LHCN-M2 (cell line): ENCODE measurements around a stretch of chr3.

DNA sequence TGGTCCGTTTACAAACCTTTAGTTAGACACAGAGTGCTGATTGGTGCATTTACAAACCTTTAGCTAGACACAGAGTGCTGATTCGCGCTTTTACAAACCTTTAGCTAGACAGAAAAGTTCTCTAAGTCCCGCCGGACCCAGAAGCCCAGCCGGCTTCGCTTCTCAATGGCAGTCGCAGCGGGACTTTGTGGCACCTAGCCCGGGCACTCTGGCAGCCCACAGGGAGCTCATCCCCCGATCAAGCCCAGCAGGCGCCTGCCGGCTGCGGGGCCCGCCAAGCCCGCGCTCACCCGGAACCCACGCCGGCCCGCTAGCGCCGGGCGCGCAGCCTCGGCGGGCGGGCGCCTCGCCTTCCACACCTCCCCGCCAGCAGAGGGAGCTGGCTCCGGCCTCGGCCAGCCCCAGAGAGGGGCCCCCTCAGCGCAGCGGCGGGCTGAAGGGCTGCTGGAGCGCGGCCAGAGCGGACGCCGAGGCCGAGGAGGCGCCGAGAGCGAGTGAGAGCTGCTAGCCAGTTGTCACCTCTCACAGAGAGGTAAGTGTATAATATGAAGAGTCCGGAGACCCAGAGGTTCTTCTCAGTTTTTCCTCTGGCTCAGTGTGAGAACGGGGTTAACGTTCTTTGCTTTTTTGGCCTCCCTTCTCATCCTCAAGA, 339.4 kb downstream of the CHL1 start:
- RAMPAGE, long total RNA: no peak

DNA sequence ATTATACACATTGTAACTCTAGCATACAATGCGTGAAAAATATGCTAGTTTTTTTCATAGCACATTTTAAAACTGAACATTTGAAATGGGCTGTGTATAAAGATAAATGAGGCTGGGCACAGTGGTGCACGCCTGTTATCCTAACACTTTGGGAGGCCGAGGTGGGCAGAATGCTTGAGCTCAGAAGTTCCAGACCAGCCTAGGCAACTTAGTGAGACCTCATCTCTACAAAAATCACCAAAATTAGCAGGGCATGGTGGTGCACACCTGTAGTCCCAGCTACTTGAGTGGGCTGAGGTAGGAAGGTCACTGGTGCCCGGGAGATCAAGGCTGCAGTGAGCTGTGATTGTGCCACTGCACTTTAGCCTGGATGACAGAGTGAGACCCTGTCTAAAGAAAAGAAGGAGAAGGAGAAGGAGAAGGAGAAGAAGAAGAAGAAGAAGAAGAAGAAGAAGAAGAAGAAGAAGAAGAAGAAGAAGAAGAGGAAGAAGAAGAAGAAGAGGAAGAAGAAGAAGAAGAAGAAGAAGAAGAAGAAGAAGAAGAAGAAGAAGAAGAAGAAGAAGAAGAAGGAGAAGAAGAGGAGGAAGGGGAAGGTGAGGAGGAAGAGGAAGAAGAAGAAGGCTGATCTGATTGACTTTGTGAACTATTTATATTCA, 188.7 kb downstream of the CNTN4 start:
- RAMPAGE, long total RNA: no peak

DNA sequence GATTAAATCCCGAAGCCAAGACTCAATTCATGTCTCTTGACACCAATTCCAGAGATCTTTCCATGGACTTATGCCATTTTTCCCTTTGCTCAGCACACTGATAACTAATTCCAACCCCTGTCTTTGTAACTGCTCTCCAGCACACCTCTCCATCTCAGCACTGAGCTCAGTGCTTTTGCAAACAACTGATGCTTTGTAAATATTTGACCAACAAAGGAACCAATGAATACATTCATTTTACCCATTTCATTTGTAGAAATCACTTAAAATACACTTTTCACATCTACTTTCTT, 249.0 kb downstream of the IL5RA start:
- RAMPAGE, long total RNA: no peak

GRCh38 chr3:3128852-3129408, 2.2 kb downstream of the TRNT1 start:
- RAMPAGE, long total RNA: no peak

GRCh38 chr3:4306447-4306881, 3.3 kb downstream of the SETMAR start:
- RAMPAGE, long total RNA: no peak

- RAMPAGE, long total RNA: no peak
These were observed 17.3 kb downstream of the SETMAR start for GRCh38 chr3:4320325-4321078.

- RAMPAGE, long total RNA: no peak
These were observed 37.4 kb downstream of the SETMAR start for GRCh38 chr3:4340605-4340974.

- RAMPAGE, long total RNA: no peak
These were observed 40.7 kb downstream of the ITPR1 start for GRCh38 chr3:4533723-4534348.

DNA sequence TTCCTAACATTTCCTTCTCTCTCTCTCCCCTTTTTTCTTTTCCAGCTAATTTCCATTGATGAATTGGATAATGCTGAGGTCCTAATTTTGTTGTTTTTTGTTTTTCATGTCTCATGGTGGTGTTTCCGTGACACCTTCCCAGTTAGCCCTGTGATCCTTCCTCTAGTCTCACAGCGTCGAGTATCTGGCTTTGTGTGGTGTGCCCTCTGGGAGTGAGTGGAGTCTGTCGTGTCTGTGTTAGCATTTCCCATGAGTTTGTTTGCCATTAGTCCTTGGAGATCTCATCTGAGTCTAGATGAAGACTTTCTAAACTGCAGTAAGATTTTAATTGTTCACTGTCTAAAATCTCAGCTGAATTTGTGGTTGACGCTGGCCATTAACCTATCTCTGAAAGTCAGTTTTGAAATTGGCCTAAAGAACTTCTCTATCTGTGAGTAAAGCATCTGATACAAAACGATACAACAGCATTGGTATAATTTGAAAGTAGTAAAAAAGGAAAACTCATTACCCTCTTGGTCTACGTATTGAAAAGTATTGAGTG, 224.2 kb downstream of the ITPR1 start:
- RAMPAGE, long total RNA: no peak

DNA sequence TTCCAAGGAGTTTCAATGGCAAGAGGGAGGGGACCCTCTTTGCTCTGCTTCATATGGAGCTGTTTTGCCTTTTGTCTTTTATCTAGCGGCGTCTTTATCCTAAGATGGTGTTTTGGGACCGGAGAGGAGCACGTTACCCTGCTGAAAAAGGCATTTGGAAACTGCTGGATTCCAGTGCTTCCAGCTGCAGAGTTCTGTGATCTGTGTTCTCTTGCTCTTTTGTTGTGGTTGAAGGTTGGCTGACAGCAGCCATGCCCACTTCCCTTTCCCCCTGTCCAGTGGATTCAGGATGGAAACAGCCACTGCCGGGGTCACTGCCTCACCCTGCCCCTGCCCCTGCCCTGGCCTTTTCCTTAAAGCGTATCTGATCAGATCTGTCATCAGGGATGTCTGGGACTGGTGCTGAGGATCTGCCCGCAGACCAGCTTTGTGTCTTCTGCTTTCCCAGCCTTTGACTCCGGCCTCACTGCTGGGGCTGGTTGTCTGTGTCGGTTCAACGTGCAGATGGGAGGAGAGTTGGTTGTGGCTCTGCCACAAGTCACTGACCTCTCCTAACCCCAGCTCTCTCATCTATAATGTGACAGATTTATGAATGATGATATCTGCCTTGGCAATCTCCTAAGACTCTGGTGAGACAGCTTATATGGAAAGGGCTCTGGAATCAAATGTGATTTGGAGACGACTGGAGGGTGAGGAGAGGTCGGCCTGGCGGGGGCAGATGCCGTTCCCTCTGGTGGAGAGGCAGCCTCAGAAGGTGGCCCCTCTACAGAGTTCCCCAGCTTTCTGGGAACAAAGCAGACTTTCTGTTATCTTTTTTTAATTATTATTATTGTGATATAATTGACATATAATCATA, 219.4 kb upstream of the BHLHE40 start:
- RAMPAGE, long total RNA: no peak

GRCh38 chr3:4807373-4807697, 171.9 kb upstream of the BHLHE40 start:
- RAMPAGE, long total RNA: no peak

DNA sequence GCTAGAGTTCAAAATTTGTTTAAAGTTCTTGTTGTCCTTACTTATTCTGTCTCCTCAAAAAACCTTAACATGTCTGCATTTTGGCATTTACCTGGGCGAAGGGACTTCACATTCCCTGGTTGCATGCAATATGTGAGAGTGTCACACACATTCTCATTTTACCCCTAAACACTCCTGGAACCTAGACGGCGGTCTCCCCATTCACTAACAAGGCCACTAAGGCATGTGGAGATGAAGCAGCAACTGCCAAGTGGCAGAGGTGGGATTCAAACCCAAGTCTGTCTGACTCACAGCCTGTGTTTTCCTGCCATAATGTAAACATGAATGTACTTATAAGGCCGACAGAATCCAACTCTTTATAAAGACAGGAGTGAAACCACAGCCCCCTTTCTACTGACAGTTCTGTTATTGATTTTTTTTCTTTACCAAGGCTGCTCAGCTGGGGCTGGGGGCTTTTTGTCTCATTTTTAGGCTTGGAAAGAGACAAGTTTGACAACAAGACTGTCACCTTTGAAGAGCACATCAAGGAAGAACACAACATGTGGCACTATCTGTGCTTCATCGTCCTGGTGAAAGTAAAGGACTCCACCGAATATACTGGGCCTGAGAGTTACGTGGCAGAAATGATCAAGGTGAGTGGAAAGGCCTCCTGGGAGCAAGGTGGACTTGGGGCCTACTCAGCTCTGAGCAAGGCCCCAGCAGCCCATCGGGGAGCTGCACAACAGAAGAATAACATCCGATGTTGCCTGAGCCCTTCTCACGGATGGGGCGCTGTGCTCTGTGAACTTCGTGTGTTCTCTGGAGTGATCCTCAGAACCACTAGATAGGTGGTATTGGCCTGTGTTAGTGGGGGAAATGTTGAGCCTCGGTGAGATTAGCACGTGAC, 161.4 kb upstream of the BHLHE40 start:
- RAMPAGE, long total RNA: no peak

DNA sequence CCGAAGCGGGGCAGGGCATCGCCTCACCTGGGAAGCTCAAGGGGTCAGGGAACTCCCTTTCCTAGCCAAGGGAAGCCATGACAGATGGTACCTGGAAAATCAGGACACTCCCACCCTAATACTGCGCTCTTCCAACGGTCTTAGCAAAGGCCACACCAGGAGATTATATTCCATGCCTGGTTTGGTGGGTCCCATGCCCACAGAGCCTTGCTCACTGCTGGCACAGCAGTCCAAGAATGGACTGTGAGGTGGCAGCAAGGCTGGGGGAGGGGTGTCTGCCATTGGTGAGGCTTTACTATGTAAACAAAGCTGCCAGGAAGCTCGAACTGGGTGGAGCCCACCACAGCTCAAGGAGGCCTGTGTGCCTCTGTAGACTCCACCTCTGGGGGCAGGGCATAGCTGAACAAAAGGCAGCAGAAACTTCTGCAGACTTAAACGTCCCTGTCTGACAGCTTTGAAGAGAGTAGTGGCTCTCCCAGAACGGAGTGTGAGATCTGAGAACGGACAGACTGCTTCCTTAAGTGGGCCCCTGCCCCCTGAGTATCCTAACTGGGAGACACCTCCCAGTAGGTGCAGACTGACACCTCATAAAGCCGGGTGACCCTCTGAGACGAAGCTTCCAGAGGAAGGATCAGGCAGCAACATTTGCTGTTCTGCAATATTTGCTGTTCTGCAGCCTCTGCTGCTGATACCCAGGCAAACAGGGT, 13.2 kb upstream of the BHLHE40 start:
- RAMPAGE, long total RNA: no peak

GRCh38 chr3:5052834-5053217, 69.3 kb upstream of the ARL8B start:
- RAMPAGE, long total RNA: no peak

GRCh38 chr3:5055240-5055562, 66.9 kb upstream of the ARL8B start:
- RAMPAGE, long total RNA: no peak

- RAMPAGE, long total RNA: no peak
These were observed 66.4 kb upstream of the ARL8B start for GRCh38 chr3:5055563-5056204.

GRCh38 chr3:5095858-5096428, 26.1 kb upstream of the ARL8B start:
- RAMPAGE, long total RNA: no peak

- RAMPAGE, long total RNA: no peak
These were observed 345.1 kb downstream of the GRM7 start for GRCh38 chr3:7205894-7206476.

- RAMPAGE, long total RNA: no peak
These were observed 64.6 kb upstream of the LMCD1 start for GRCh38 chr3:8437013-8437382.

- RAMPAGE, long total RNA: no peak
These were observed 57.3 kb upstream of the LMCD1 start for GRCh38 chr3:8444223-8444887.